Measurements from ENCODE around the gene SLC17A8.

DNA sequence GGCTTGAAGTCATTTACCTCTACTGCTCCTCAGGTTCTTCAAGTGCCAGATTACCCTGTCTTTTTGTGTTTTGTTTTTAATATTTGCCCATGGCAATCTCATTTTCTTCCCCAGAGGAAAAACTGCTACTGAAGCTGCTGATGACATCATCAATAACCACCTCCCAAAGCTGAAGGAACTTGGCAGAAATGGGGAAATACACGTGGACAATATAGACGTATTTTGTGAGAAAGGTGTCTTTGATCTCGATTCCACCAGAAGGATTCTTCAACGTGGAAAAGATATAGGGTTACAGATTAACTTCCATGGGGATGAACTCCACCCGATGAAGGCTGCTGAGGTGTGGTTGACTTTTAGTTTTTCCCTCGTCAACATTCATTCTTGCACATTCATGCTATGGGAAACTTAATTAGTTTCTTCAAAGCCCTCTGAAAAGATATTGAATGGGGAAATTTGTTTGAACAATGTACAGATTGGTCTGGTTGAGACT lies 17.2 kb downstream of the AMDHD1 start:
- PRO-cap: no peak

GRCh38 chr12:96121186-96121753 lies 72.9 kb upstream of the ELK3 start:
- PRO-cap: no peak

DNA sequence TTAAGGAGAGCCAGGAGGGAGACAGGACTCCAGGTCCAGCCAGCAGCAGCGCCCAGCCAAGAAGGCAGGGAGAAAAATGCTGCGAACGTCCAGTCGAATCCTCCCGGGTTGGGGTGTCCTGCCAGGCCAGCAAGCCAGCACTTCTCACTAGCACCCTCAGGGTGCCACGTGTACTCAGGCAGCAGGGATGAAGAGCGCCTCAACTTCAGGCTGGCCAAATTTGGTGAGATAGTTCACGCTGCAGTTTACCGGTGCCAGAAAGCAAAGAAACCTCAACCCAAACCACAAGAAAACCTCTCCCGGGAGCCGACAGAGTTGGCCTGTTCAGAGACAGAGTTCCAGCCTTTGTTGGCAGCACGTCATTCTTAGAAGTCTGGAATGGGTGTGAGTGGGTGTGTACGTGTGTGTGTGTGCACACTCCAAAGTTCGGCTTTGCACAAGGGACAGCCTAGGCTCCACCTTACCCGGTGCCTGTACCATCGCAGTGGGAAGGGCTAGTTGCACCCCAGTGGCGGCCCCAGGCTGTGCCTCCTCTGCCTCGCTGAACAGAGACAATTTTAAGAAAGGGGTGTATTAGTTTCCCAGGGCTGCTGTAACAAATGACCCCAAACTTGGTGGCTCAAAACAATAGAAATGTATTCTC lies 42.1 kb downstream of the ELK3 start:
- PRO-cap: bidirectional peak, plus-strand start at position 257 of the sequence, minus-strand start at position 115 of the sequence

DNA sequence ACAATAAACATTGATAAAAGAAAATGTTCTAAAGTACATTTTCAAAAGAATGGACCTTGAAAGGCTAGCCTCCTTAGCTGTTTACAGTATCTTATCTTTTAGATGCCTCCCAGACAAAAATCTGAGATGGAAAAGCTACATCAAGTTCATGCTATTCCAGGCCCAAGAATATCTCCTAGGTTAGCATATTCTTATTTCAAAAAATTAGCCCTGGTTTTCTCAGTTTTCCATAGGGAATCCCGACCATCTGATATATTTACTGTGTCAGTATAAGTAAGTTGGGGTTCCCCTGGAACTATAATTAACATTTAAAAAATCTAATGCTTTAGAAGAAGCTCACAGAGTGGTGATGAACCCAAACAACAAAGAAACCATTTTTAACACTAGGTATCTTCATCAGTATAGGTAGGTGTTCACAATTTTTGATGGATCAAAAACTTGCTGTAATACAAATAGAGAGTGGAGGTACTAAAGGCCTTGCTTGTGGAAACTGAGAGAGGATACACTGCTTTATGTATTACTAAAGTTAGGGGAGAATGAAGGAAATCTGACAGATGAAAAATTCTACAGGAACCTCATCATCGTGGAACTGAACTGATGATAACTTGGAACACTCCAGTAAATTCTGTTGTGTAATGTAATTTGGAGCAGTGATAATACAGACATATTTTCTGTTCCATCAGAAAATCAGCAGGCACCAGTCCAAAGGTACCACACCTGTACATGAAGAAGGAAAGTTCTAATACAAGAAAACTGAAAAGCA lies 73.8 kb downstream of the ELK3 start:
- PRO-cap: no peak

DNA sequence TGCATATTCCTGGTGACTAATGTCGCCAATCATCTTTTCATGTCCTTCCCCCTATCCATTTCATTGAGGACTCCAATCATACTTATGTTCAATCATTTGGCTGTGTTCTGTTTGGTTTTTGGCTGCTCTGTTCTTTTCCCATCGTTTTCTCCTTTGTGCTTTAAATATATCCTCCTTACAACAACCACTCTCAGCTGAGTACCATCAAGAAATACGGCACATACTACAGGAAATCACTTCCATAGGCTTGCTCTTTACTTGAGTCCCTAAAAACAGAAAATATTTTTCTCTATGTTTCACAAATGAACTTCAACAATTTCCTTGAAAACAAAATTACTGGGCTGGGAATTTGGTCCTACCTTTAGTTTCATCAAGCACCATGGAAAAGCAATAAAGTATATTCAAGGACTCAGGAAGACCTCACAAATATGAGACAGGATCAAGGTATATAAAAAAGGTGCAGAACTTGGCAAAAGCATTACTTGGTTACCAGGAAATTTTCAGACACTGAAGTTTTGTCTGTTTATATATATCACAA lies 35.7 kb downstream of the CDK17 start:
- PRO-cap: no peak

GRCh38 chr12:96374808-96375892 lies 25.1 kb downstream of the CDK17 start:
- PRO-cap: no peak

- PRO-cap: unidirectional peak, plus-strand start at chr12:96399017
These were observed 1.4 kb downstream of the CDK17 start for GRCh38 chr12:96398852-96399127.

DNA sequence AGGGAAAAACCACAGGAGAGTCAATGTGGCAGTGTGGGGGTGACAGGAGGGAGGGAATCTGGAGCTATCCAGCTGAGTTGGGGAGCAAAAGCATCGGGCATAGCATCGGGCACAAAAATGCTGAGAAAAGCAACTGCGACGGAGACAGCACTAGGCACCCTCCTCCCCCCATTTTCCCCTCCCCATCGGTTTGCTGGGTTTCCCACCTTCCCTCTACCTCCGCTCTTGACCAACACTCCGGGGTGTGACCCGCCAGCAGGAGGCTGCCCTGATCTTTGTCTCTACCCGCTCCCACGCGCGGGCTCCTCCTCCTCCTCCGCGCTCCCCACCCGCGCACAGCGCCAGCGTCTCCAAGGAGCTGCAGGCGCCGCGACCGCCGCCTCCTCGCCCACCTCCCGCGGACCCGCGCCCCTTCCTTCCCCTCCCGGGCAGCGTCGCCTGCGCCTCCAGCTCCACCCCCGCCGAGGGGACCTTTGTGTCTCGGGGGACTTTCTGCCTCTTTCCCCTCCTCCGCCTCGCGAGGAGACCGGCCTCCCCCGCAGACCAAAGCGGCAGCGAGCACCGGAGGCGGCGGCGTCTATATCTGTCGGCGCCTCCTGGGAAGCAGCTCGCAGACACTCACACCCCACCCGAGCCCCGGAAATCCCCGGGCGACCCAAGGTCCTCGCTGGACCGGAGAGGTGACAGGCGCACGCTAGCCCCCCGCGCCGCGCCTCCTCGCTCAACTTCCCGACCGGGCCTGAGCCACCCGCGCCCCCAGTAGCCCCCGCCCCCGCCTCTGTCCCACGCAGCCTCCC lies 913 bp downstream of the CDK17 start:
- PRO-cap: unidirectional peak, plus-strand start at position 23 of the sequence; bidirectional peak, plus-strand start at position 334 of the sequence, minus-strand start at position 277 of the sequence; bidirectional peak, plus-strand start at position 541 of the sequence, minus-strand start at position 475 of the sequence

DNA sequence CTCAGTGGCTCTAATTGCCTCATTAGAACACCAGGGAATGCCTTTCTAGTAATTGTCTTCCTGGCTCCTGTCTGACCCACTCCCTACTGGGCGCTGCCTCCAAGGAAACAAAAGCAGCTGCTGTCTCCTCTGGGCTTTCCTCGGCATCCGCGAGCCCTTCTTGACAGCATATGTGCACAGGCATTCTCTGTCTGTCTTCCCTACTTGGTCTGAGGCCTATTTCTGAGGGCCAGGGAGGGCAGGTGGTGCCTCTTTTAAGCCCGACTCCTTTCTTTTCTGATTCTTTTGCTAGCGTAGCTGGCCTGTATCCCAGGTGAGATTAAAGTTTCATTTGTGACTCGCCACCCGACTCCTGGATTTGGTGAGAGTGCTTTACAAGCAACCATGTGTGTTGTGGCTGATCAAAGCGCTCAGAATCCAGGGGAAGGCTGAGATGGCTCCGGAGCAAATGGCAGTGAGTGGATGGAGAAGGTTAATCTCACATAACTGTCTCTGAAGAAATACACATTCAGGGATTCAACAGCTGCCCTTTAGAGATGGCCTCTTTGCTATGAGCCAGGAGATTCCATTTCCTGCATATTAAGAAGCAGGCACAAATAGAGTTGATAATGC lies 369.2 kb downstream of the NEDD1 start:
- PRO-cap: no peak

GRCh38 chr12:97464591-97465917 lies 558.0 kb downstream of the NEDD1 start:
- PRO-cap: no peak

- PRO-cap: no peak
These were observed 96.8 kb upstream of the TMPO start for GRCh38 chr12:98418290-98419318.

- PRO-cap: no peak
These were observed 75.3 kb upstream of the TMPO start for GRCh38 chr12:98440031-98440584.

DNA sequence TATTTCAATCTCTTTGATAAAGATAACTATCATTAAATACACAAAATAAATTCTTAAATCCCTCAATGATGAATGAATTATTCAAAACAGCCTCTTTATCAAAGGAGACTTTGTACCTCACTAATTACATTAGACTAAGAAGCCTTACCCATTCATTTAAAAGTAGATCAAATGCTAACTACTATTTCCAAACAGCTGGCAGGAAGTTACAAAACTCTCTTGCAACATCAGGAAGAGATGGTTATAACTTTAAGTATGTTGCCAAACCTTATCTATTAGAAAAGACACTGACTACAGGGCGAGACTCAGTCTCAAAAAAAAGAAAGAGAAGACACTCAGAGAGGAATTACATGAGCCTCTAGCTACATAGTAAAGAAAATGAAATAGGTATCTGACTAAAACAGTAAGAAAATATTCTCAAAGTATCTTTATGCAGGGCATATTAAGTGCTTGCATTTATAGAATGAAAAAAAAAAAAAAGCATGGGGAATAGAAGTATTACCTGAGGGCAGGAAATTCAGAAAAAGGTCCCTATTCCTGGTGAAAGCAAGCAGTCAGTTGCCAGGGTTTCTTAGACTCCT lies 14.5 kb downstream of the BLTP3B start:
- PRO-cap: unidirectional peak, plus-strand start at position 275 of the sequence

DNA sequence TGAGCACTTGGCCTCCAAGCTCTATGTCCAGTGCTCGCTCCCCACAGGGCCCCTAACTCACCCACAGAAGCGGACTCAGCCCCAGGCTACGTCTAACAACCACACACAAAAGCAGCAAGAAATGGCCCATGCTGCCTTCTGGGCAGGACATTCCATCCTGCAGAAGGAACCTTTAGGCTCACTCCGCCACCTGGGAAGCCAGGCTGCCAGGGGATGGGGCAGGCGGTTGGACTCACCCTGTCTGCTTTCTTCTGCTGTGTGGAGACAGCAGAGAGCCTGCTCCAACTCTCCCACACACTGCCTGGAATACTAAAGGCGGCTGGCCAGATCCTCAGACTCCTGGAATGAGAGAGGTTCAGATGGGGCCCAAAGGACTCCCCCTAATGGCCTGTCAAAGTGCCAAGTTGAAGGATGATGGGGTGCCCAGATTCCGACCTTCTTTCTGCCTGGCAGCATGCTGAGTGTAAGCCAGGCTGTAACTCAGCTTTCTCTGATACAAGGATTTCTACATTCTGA lies 27.7 kb upstream of the BLTP3B start:
- PRO-cap: no peak

DNA sequence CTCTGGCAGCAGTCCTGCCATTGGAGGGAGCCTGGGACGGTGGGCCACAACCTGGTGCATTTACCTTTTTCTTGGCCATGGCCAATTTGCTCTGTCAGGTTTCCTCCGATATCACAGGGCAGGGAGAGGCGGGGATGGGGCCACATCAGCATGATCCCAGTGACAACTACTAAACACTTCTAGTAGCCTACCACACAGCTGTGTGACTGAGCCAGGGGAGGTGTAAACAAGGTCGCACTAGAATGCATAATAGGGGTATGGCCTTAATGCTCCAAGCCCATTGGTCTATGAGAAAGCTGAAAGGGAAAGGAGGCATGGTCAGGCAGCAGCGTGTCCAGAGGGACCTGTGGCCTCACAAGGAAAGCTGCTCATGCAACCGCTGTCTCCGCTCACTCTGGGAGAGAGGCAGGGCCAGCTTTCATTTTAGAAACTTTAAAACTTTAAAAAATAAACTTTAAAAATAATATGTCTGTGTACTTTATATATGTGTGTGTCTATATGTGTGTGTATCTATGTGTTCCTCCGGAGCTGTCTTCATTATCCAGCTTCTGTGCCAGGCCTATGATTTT lies 27.5 kb upstream of the ACTR6 start:
- PRO-cap: no peak

DNA sequence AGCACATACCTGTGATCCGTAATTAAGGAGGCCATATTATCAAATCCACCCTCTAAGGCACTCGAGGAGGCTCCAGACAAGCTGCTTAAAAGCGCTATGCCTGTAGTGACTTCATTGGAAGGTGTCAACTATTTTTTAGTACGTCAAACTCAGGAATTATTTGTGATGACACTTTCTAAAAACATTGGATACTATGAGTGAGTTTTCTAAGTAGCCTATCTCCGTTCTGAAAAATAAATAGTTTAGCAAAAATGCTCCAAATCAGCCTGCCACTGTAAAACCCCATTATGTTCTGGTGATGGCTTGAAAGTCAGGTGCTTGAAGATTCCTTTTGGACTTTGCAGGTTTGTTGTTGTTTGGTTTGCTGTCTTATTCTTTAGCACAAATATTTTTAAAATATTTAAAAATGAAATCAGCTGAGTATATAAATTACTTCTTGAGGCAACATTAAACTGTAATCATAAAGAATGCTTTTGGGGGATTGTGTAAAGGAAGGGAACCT lies 1.1 kb downstream of the SCYL2 start:
- PRO-cap: no peak

DNA sequence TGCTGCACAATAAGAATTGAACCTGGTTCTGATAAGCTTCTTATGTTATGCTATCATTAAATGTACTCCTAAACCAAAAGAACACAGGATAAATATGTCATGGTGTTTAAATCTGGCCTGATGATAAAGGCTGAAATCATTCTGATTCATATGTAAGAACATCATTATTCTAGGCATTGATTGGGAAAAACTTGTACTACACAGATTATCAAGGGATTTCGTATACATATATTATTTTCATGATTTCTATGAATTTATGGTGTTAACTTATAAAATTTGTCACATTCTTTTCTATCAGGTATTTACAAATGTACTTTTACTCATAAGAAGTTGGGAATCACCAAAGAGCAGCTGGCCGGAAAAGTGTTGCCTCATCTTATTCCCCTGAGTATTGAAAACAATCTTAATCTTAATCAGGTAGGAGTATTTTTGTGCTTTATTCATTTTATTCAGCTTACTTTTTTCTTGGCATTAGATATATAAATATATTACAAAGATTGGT lies 27.9 kb upstream of the SLC17A8 start:
- PRO-cap: no peak

DNA sequence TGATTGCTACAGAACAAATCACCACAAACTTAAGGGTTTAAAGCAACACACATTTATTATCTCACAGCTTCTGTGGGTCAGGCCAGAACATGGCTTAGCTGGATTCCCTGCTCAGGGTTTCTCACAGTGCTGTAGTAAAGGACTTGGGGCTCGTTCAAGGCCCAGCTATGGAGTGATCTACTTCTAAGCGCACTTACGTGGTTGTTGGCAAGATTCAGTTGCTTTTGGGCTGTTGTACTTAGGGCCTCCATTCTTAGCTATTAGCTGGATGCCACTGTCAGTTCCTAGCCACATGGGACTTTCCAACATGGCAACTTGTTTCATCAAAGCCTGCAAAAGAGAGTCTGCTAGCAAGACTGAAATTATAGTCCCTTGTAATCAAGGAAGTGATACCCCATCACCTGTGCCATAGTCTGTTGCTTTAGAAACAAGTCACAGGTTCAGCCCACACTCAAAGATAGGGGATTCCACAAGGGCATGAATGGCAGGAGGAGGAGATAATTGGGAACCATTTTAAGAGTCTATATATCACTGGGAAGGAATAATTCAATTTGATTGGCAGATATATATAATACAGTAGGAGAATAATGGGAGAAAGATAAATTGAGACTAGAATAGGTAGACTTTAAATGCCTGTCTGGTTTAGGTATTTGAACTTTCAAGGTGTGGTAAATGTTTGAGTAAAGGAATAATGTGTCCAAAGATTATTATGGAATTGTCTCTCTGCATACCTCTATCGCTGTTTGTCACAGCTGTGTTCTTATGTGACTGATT lies 27.1 kb upstream of the SLC17A8 start:
- PRO-cap: no peak

DNA sequence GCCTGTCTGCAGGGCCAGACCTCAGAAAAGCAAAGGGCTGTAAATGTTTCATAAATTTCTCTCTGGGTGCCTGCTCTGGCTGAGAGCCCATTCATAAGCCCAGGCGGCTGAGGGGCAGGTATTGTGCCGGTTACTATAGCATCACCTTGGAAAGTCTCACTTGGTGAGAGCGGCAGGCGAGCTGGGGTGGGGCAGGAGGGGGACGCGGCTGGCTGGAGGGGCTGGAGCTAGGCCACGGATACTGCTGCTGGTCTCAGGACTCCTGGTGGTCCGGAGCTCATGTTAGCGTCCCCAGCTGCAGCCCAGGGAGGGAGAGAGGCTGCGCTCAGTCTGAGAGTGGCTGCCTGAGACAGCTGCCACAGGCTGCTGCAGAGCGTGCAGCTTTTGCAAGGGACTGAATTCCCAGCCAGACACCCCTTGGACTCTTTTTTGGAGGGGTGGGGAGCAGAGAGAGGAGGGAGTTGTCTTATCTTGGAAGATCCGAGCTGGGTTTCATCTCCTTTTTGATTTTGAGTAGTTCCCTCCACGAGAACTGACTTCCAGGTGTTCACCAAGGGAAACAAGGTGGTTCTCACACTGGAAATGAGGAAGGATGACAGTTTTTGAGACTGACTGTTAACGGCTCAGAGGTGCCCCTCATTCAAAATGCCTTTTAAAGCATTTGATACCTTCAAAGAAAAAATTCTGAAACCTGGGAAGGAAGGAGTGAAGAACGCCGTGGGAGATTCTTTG lies at the start of gene SLC17A8:
Gene SLC17A8, plus strand, starts transcription at position 328 of the 732 bp plus-strand sequence.
- PRO-cap: no peak

DNA sequence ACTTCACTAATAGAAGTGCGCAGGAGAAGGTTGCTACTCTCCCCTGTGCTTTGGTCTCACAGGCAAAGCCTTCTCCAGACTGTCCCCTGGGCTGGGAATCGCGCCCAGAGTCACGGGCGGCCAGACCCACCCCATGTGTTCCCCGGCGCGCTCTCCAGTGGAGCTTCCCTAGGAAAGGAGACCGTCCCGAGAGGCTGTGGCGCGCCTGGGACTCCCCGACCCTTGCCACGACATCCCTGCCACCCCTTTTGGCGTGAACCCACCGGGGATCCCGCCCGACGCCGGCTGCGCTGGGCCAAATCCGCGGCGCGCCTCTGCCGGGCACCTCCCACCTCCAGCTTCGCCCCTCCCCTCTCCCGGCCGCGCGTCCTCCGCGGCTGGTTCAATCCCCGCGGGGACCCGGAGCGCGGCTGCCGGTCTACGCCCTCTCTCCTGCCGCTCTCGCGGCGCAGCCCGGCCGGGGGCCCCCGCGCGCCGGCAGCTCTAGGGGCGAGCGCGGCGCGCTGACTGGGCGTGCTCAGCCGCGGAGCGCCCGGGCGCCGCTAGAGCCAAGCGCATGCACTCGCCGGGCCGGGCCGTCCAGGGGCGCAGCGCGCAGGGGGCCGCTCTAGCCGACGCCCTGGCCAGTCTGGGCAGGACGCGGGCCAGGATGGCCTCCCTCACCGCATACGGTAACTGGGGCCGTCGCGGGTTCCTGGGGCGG lies 77.5 kb upstream of the ANO4 start:
- PRO-cap: no peak

Measured in right common carotid artery plus branches (tissue), 1 donor.